Pulmonary lymph node (tissue), 1 donor: Measurements from ENCODE around the gene TMEM268.

- PRO-cap, result no peak
Observed at GRCh38 chr9:113504505-113505677, 41.4 kb downstream of the RGS3 start.

GRCh38 chr9:113580325-113581457 is 117.2 kb downstream of the RGS3 start:
- PRO-cap, result no peak

DNA sequence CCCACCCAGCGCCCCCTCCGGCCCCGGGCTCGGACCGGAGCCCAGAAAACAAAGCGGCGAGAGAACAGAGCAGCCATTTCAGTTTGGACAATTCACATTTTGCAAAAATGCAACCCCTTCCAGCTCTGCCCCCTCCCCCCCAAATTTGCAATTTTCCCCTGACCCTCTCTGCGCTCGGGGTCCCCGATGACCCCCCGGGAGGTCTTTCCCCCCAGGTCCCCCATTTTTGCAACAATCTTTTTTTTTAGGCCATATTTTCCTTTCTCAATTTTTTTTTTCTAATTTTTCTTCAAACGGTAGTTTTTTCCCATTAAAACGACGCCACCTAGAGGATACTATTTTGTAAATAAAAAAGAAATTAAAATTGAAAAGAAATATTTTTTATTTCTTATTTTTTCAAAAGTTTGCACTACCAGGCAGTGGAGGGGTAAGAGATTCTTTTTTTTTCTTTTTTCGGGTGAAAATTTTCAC is 562 bp downstream of the ZNF618 start:
- PRO-cap, result no peak

GRCh38 chr9:113910062-113910665 is 34.1 kb downstream of the ZNF618 start:
- PRO-cap, result no peak

DNA sequence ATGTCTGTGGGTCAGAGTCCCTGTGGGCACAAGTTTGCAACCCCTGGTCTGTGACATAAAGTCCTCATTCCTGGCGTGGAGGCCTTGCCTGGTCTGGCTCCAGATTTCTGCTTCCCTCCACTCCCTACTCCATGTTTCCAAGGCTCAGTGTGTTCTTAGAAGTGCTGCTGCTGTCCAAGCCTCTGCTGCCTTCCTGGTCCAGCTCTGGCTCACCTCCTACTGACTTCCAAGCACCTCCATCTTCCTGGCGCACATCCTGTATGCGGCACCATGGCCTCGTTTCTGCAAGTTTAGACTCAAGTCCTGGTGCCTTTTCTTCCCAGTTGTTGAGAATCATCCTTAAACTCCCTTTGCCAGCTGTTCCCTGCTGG is 88.7 kb downstream of the AMBP start:
- PRO-cap, result no peak

DNA sequence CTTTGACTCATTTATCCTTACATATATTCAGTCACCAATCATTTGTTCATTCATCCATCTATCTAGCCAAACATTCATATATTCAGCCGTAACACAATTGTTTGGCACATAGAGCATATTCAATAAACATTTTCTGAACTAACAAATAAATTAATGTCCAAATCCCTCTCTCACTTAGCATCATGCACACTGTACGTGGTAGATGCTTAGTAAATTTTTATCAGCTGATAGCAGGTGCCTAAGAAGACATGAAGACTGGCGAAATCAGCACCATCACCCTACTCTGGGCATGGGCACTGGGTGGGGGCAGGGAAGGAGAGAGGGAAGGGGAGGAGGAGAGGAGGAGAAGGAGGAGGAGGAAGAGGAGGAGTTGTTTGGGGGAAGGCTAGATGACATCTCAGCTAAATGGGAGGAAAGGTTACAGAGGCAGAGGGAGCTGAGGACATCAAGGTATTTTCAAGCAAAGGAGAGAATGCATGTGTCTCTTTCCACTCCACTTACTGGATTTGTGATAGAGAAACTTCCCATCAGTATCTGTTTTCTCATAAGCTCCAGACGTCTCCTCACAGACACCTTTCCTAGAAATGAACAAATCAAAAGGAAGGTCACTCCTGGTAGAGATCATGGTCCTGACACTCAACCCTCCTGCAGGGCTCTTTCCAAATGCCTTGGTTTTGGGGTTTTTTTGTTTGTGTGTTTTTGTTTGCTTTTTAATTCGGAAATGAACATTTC is 3.5 kb downstream of the AMBP start:
- PRO-cap, result unidirectional peak, plus-strand start at position 343 of the sequence

- PRO-cap, result no peak
Observed at GRCh38 chr9:114081916-114082405, 3.9 kb upstream of the AMBP start.

GRCh38 chr9:114118479-114119005 is 19.4 kb upstream of the KIF12 start:
- PRO-cap, result no peak

DNA sequence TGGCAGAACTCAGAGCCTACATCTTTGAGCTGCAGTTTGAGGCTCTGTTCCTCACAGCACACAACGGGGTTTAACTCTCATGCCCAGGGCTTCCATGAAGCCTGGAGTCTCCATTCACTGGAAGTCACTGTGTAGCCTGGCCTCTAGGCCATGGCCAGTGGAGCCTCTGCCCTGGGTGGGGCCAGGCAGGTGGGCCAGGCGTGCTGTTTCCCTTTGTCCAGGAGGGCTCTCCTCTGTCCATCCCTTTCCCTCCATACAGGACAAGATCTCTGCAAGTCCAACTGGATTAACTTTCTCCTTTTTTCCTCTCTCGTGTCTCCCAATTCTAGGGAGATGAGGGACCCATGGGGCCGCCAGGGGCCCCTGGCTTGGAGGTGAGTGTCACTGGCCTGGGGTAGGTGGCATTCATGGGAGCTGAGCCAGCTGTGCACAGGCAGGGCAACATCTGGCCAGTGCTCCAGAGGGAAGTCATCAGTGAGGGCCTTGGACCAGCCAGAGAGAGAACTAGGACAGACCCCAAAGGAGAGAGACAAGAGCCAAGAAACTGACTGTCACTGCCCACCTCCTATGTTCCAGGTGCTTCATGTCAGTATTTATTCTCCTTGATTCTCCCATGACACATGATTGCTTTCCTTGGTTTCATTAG is 80.9 kb upstream of the ORM1 start:
- PRO-cap, result no peak

- PRO-cap, result no peak
Observed at GRCh38 chr9:114324472-114324958, 1.6 kb downstream of the ORM1 start.

DNA sequence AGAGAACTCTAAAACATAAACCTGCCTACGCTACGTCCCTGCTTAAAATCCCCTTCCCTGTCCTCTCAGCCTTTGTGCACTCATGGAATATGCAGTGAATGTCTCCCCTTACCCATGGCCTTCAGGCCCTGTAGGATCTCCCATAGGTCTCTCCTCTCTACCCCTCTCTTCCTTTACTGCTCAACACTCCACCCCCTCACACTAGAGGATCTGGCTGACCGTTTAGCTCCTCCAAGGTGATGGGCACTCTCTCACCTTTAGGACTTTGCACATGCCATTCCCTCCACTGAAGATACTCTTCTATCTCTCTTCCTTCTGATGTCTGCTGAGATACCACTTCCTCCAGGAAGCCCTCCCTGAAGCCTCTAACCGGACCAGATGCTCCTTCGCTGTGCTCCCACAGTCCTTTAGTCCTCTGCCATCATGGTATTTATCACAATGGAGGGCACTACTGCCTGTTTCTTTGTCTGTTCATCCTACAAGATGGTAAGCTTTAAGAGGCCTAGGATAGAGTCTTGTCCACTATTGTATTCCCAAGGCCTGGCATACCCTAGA is 20.0 kb downstream of the ORM2 start:
- PRO-cap, result no peak

GRCh38 chr9:114361588-114362084 is 26.1 kb downstream of the AKNA start:
- PRO-cap, result no peak

GRCh38 chr9:114369460-114369879 is 18.3 kb downstream of the AKNA start:
- PRO-cap, result no peak

- PRO-cap, result bidirectional peak, plus-strand start at chr9:114385605, minus-strand start at chr9:114385572
Observed at GRCh38 chr9:114385299-114385738, 2.5 kb downstream of the AKNA start.

- PRO-cap, result no peak
Observed at GRCh38 chr9:114505822-114506260, 568 bp upstream of the WHRN start.

DNA sequence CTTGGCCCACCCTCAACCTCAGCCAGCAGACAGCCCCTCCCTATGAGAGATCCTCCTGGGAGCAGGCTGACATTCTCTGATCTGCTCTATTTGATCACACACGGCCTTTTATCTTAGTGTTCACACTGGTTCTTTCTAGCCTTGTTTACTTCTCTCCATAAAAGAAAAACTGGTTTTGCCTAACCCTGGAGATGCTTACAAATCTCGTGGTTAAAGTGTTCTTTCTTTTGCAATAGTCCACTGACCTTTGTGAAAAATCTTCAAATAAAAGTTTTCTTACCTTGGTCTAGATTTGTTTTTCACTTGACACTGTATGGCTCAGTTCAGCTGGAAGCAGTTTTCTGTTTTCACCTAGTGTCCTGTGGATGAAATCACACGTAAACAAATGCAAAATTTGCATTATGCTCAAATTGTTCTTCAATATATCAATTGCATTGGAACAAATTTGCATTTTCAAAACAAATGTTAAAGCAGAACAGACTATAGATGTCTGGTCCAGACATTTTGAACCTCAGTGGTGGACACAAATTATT is 29.1 kb upstream of the ATP6V1G1 start:
- PRO-cap, result no peak

- PRO-cap, result no peak
Observed at GRCh38 chr9:114600895-114601484, 10.1 kb upstream of the TMEM268 start.

DNA sequence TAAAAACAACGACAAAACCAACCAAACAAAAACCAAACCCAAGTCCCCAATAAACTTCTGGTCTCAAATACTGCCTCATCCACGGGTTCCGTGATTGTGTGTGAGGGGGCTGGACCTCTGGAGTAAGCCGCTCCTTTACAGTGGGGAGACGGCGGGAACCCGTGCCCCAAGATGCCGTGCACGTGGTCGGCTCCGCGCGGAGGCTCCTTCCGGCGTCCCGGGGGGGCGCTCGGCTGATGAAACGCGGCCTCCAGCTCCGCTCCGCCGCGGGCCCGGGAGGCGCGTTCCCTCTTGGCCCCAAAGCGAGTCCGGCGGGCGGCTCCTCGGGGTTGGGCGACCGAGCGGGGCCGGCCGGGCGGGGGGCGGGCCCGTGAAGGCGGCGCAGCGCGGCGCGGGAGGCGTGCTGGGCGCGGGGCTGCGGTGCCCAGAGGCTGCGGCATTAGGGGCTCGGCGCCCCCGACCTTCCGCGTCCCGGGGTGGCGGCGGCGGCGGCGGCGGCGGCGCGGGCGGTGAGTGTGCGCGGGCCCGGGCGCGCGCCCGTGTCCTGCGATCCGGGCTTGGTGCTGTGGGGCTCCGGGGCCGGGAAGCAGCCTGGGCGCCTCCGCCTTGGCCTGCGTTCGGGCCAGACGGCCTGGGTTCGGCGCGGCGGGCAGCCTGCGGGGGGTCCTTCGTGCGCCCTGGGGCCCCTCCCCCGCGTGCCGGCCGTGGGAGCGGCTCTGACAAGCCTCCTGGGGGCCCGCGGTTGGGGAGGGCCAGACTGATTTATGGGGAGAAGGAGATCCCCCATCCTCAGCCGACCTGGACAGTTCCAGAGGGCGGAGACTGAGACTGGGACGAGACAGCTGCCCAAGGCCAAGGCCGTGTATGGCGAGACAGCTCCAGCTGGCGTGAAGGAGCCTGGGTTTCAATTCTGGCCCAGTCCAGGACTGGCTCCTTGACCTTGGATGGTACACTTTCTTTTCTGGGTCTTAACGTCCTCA is at the start of gene TMEM268:
TSS of gene TMEM268 (plus strand) at position 236 of the 980 bp plus-strand sequence.
- PRO-cap, result bidirectional peak, plus-strand start at position 236 of the sequence, minus-strand start at position 173 of the sequence

DNA sequence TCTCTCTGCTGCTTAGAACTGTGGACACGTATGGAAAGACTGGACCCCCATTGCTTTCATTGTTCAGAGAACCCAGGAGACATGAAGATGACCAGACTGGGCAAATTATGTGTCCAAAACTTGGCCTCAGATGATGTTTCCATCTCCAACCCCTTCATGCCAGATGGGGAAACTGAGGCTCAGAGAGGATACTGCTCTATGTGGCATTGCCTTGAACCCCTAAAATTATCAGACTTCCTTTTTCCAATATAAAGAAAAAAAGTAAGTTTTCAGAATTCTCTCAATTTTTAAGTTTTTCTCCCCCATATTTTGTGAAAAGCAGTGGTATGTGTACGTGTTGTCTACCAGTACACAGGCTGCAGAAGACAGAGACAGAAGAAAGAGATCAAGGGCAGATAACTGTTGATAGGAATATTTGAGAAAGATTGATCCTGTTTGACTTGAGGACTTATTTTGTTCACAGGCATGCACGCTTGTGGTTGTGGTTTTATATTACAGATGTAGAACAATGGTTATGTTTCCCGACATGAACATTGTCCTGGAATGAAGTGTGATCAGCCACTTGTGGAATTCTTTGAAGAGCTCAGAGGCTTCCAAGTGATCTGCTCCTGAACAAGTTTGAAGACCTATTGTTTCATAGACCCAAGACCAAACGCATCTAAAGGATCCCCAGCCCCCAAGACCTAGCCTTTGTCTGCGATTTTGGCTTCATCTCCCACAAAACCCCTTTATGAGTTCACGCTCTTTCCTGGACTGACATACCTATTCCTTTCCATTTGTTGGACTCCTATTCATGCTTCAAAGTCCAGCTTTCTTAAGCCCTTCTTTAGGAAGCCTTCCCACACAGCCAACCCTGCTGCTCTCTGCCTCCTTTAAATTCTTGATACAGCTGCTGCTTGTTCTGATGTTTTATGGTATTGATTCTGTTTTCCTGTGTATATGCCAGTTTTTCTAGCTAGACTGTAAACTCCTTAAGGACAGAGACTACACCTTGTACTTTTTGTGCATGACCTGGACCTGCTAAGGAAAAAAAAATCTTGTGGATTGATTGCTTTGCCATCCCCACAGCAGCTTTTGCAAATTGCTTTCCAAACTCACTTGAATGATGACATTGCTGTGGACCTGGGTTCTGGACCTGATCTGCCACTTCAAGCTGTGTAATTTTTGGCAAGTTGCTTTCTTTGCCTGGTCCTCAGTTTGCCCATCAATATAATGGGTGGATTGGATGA is 13.6 kb downstream of the TEX53 start:
- PRO-cap, result no peak

DNA sequence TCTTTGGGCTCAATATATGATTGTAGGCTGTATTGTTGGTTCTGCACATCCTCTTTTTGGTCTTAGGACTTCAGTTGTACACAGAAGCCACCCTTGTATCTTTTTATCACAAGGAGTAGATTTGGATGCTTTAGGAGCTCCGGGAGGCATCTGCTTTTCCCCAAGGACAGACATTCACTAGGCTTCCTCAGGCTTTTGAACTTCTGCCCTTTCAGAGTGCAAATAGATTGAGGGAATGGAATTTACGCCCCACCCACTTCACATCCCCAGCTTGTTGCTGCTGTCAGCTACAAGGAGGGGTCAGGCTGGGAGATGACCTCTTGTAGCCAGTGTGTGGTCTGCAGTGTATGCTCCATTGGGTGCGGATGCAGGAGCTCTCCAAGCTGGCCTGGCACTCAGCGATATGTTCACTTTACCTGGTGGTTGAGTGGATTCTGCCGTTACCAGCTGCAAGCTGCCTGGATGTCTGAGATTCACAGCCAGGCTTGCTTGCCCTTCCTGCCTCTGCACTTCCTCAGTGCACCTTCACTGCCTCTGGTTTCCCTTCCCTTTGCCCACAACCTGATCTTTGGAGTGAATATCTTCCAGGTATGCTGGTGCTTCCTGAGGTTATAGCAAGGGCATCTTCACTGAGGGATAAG is 6.4 kb downstream of the TNFSF15 start:
- PRO-cap, result no peak